Daoy (cell line): ENCODE results near the genes VN1R2, ZNF765, TMC4, LILRB2 and LAIR2.

GRCh38 chr19:53095079-53095658, 8.1 kb downstream of the ZNF160 start:
- RAMPAGE, long total RNA = no peak

- RAMPAGE, long total RNA = no peak
These were observed at the start of gene VN1R2 for GRCh38 chr19:53257948-53258514. TSS of gene VN1R2 (plus strand) at chr19:53258292.

- RAMPAGE, long total RNA = no peak
These were observed 7.2 kb upstream of the ZNF525 start for GRCh38 chr19:53358401-53358684.

GRCh38 chr19:53394372-53395254, at the start of gene ZNF765:
TSS of gene ZNF765 (plus strand) at chr19:53395149.
- RAMPAGE, long total RNA = start-site peak on the plus strand at chr19:53395133-53395165, 47 and 33 reads in 2 replicates

DNA sequence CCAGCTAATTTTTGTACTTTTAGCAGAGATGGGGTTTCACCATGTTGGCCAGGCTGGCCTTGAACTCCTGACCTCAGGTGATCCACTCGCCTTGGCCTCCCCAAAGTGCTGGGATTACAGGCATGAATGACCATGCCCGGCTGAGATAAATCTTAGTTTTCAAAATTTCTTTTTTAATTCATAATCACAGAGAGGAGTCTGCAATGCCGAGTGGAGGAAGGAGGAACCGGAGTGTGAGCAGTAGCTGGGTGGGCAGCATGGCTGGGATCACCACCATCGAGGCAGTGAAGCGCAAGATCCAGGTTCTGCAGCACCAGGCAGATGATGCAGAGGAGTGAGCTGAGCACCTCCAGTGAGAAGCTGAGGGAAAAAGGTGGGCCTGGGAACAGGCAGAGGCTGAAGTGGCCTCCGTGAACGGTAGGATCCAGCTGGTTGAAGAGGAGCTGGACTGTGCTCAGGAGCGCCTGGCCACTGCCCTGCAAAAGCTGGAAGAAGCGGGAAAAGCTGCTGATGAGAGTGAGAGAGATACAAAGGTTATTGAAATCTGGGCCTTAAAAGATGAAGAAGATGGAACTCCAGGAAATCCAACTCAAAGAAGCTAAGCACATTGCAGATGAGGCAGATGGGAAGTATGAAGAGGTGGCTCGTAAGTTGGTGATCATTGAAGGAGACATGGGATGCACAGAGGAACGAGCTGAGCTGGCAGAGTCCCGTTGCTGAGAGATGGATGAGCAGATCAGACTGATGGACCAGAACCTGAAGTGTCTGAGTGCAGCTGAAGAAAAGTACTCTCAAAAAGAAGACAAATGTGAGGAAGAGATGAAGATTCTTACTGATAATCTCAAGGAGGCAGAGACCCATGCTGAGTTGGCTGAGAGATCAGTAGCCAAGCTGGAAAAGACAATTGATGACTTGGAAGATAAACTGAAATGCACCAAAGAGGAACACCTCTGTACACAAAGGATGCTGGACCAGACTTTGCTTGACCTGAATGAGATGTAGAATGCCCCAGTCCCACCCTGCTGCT, 10.1 kb downstream of the ZNF761 start:
- RAMPAGE, long total RNA = no peak

GRCh38 chr19:53497347-53498088, 30.0 kb downstream of the ZNF813 start:
- RAMPAGE, long total RNA = no peak

GRCh38 chr19:53558299-53559278, 20.6 kb downstream of the ZNF331 start:
- RAMPAGE, long total RNA = no peak

GRCh38 chr19:53581857-53582337, 44.0 kb downstream of the ZNF331 start:
- RAMPAGE, long total RNA = no peak

DNA sequence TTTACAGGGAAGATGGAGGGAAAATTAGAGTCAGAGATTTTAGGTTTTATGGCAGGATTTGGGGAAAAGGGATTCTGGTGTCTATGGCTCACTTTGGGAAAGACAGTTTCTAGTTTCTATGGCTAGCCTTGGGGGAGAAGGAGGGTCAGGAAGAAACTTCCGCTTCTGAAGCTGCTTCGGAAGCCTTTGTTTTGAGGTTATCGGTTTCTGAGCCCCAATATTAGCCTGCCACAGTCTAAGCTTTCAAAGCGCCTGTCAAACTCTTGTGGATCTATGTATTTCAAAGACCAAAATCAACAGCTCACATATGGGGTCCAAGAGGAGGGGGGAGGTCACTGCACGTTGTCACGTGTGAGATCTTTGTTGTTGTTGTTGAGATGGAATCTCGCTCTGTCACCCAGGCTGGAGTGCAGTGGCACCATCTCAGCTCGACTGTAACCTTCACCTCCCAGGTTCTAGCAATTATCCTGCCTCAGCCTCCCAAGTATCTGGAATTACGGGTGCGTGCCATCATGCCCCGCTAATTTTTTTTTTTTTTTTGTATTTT, 18.7 kb upstream of the DPRX start:
- RAMPAGE, long total RNA = no peak

DNA sequence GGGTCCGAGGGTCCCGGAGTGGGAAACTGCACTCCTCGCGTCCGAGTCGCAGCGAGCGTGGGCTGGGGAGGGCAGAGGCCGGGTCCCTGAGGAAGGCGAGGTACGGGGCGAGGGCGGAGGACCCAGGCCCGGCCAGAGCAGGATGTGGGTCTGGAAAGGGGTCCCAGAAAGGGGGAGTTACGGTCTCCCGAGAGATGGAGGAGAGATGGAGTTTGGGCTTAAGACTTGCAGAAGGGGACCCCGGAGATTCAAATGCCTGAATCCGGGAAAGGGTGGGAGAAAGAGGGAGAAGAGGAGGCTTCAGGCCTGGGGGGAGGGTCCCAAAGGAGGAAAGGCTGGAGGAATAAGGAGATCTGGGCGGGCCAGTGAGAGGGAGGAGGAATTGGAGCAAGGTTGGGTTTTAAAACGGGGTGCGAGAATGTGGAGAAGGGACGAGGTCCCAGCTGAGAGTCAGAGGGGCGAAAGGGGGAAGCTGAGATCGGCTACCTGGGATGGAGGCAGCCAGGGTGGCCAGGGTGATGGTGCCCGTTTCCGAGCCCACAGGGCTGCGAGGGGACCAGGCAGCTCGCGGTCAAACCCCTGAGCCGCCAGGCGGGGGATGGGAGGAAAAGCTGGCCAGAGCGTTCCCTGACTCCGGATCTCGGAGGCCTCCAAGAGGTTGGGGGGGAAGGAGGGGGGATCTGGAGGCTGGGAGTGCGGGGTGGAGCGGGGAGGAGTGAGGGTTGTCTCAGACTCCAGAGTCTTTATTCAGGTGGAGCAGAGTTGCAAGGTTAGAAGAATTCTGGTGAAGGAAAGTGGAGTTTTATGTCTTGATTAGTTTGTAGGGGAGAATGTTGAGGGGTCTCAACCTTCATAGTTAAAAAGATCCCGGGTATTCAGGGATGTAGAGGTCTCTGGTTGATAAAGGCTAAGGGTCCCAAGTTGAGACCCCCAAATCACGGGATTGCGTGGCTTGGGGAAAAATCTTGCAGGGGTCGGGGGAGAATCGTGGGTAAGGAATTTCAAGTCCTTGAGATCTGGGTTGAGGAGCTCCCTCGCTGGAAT, 947 bp downstream of the CACNG7 start:
- RAMPAGE, long total RNA = no peak

DNA sequence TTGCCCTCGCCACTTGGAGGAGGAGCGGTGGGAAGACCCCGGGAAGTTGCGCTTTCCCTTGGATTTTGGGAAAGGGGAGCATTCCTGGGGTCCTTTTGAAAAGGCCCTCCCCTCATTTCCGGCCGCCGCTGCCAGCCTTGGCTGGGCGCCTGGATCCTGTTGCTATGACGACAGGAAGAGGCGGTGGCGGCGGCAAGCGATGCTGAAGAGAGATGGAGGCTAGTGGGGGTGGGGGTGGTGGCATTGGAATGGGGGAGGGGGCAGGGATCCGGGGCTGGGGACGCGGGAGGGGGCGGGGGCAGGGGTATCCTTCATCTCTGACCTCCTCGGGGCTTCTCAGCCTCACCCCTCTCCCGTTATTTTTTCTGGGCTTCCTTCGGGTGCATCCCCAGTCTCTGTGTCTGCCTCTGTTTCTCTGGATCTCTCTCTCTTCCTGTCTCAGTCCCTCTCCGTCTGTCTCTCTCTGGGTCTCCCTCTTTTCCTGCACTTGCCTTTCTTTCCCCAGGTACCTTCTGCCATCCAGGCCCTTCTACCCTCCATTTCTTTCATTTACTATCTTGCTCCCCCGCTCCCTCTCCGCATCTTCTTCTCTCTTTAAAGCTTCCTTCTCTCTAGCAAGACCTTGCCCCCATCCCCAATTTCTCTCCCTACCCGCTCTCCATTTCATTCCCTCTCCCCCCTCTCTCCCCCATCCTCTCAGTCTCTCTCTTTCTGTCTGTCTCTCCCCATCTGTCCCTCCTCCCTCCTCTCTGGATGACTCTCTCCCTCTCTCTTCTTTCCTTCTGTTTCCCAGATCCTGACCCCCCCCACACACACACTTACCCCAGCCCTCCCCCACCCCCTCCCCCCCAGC, 4.2 kb upstream of the CACNG8 start:
- RAMPAGE, long total RNA = no peak

DNA sequence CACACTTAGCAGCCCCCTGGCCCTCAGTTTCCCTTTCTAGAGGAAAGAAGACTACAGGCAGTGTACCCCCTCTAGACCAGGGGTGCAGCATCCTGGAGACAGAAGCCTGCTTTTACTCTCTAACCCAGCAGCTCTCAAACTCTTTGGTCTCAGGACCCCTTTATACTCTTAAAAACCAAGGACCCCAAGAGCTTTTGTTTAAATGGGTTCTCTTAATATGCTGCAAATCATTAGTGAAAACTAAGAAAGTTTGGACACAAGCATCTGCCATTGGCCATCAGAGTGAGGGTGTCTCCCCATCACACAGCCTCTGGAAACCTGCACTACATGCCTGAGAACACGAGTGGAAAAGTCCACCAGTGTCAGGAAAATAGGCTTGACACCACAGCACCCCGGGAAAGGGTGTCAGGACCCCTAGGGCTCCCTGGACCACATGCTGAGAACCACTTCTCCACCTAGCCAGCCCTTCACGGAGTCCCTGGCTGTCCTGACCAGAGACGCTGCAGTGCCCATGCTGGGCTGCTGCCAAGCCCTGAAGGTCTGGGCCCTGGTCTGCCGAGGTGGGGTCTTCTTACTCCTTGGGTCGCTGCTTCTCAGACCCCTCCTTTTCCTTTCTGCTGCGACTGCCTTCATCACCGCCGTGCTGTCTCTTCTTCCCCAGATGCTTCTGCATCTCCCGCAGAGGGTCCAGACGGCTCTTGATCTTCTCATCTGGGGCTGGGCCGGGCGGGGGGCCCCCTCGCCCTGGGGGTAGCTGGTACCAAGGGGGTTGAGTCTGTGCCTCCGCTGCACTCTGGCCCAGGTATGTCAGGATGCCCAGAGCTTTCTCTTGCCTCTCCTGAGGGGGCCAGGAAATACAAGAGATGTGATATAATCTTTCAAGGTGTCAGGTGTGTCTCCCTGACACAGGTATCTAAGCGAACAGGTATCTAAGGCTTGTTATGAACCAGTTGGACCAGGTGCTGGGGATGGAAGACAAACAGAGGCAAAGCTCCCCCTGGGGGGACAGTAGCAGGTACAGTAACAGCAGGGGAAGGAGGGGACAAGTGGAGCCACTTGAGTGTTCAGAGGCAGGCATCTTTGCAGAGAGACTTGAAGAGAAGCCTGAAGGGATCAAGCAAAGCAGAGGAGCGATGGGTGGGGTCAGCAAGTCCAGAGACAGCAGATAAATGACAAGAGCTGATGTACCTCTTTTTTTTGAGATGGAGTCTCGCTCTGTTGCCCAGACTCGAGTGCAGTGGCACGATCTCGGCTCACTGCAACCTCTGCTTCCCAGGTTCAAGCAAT, 2.9 kb downstream of the LENG1 start:
- RAMPAGE, long total RNA = no peak

- RAMPAGE, long total RNA = no peak
These were observed 831 bp downstream of the LENG1 start for GRCh38 chr19:54158546-54159233.

- RAMPAGE, long total RNA = no peak
These were observed at the start of gene TMC4 for GRCh38 chr19:54172222-54173479. TSS of gene TMC4 (minus strand) at chr19:54173160.

DNA sequence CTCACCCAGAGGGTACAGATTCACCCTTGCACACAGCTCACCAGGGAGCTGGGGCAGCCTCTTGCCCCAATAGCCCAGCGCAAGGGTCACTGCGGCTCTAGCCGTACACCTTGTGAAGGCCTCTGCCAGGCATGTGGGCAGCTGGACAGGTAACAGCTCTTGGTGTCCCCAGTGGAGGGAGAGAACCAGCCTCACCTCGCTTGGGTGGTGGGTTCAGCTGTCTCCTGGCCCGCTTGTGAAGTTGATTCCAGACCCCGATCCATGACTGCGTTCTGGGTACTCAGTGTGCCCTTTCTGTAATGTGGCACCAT, 5.9 kb downstream of the RPS9 start:
- RAMPAGE, long total RNA = no peak

GRCh38 chr19:54280956-54281187, at the start of gene LILRB2:
TSS of gene LILRB2 (minus strand) at chr19:54281110.
- RAMPAGE, long total RNA = no peak

DNA sequence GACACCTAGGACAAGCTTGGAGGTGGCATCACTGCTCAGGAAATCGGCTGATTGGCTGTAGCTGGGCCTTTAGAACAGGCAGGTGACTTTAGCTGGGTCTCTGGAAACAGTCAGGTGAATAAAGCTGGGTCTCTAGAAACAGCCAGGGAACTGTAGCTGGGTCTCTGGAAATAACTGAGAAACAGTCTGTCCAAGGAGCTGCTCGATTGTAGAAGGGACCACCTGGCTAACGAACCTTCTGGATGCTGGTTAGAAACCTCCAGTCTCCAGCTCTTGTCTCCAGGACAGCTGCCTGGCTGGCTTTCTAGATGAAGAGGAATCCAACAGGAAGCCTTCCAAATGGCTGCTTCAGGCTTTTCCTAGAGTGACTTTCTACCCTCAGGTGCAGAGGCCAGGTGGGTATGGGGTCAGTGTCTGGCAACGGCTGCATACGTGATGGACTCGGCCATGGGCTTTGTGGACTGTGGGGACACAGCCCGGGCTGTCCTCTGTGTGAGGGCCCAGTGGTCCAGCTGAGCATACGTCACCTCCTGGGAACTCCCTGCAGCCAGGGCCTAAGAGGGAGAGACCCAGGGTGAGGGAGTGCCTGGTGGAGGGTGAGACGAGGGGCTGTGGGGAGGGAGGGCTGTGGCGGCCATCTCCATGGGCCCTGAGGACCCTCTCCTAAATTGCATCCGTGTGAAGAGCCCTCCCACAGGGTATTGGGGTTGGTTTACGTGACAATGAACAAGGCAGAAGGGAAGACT, 9.7 kb downstream of the LAIR1 start:
- RAMPAGE, long total RNA = no peak

DNA sequence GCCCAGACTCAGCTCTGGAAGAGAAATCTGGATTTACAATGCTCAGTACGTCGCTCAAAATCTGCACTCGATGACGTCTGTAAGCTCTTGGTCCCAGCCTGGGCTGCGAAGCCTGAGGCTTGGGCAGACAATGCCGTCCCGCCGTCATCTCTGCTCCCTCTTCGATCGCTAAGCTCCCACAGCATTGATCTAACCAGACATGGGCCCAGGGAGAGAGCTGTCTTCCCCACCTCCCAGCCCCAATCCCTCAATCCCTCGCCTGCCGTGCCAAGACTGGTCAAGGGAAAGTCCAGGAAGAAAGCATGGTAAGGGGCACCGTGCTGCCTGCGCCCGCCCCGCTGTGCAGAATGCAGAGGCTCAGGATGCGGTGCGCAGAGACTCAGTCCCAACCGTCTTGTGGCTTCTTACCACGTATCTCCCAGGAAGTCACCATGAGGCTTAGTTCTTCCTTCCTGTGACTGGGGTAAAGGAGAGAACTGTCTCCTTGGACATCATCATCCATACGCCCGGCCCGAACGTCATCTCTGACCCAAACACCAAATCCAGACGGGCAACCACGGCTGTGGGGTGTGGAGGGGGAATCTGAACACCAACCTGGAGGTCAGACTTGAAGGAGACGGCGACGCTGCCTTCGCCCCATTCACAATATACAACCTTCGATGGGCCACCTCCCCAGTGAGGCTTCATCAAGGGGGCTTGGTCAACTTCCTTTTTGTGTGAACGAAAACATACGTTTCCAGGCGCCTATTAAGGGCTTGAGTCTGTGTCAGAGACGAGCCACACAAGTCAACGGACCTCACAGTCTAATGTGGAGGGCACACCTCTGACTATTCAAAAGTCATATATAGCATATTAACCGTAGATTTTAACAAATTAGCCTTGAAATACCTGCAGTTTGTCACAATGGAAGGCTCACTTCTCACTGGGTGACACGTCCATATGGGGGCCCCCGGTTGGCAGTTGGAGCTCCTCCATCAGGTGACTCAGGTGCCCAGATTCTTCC, 10.6 kb upstream of the LAIR1 start:
- RAMPAGE, long total RNA = no peak

DNA sequence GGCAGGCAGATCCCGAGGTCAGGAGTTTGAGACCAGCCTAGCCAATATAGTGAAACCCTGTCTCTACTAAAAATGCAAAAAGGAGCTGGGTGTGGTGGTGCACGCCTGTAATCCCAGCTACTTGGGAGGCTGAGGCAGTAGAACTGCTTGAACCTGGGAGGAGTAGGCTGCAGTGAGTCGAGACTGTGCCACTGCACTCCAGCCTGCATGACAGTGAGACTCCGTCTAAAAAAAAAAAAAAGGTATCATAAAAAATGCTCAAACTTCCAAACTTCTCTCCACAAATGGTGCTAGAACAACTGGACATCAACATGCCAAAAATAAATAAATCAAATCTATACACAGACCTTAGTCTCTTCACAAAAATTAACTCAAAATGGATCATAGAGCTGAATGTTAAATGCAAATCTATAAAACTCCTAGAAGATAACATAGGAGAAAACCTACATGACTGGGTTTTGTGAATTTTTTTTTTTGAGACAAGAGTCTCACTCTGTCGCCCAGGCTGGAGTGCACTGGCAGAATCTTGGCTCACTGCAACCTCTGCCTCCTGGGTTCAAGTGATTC, 5.8 kb upstream of the LENG8 start:
- RAMPAGE, long total RNA = no peak

DNA sequence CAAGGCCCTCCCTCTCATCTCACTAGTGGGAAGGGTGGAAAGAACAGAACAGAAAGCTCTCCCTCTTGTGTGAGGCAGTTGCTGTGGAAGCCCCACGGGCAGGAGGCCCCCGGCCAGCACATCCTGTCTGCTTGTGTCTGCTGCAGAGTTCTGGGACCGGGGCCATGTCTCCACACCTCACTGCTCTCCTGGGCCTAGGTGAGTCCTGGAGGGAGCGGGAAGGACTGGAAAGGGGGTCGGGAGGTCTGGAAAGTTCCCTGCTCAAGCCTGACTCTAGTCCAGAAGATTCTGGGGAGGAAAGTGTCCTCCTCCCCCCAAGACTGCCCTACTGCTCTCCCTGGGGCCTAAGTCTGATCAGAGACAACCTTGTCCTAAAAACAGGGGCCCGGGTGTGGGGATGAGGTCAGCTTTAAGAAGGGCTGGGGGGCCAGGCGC, at the start of gene LAIR2:
TSS of gene LAIR2 (plus strand) at position 77 of the 435 bp plus-strand sequence.
- RAMPAGE, long total RNA = no peak